NCI-H460 (cell line): ENCODE results near the genes SPOUT1 and PTPA.

RAMPAGE:
- cytosol, long total RNA: no peak
- long total RNA: no peak
- nucleus, long total RNA: no peak
Measured at GRCh38 chr9:128254897-128255653, 20.7 kb downstream of the GOLGA2 start.

GRCh38 chr9:128257428-128258469 lies 18.1 kb downstream of the GOLGA2 start:
RAMPAGE:
- cytosol, long total RNA: no peak
- long total RNA: no peak
- nucleus, long total RNA: no peak

GRCh38 chr9:128288379-128289172 lies 12.5 kb downstream of the SWI5 start:
RAMPAGE:
- cytosol, long total RNA: no peak
- long total RNA: no peak
- nucleus, long total RNA: no peak

RAMPAGE:
- cytosol, long total RNA: no peak
- long total RNA: no peak
- nucleus, long total RNA: no peak
Measured at GRCh38 chr9:128344849-128345774, 4.8 kb downstream of the SLC27A4 start.

RAMPAGE:
- cytosol, long total RNA: no peak
- long total RNA: no peak
- nucleus, long total RNA: no peak
Measured at GRCh38 chr9:128575085-128575726, 22.8 kb downstream of the SPTAN1 start.

DNA sequence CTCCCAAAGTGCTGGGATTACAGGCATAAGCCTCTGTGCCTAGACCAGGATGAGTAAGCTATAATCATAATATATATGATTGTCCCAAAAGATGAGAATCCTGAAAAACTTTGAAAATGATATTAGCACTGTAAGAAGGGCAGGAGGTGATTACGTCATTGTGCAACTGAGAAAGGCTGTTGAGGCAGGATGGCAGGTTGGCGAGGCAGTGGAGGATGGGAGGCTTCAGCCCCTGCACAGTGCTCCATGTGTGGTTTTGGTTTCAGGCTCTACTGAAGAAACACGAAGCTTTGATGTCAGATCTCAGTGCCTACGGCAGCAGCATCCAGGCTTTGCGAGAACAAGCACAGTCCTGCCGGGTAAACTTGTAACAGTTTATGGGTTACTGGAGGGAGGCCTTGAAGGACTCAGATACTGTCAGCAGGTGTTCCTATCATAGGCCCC lies 35.0 kb downstream of the SPTAN1 start:
RAMPAGE:
- cytosol, long total RNA: no peak
- long total RNA: no peak
- nucleus, long total RNA: no peak

DNA sequence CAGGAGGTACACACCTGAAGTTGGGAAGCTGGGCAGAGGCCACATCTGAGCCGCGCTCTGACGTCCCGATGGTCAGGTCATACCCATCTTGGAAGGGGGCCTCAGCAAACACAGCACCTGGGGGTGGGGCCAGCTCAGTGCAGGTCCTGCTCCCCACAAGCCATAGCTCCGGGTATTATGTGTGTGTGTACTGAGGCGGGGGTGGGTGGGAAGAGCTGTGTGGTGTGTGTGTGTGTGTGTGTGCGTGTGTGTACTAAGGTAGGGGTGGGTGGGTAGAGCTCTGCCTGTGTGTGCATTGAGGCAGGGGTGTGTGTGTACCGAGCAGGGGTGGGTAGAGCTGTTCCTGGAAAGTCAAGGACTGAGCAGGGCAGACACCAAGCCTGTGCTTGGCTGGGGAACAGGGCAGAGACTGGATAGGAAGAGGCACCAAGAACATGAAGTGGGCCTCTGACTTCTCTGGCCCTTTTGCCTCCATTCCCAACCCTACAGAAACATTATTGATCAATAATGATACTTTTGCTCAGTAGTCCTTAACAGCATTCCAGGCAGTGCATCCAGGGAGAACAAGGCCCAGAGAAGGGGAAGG lies 5.4 kb downstream of the SPOUT1 start:
RAMPAGE:
- cytosol, long total RNA: no peak
- long total RNA: no peak
- nucleus, long total RNA: no peak

GRCh38 chr9:128829004-128829672 lies 456 bp downstream of the SPOUT1 start:
RAMPAGE:
- cytosol, long total RNA: no peak
- long total RNA: no peak
- nucleus, long total RNA: no peak

DNA sequence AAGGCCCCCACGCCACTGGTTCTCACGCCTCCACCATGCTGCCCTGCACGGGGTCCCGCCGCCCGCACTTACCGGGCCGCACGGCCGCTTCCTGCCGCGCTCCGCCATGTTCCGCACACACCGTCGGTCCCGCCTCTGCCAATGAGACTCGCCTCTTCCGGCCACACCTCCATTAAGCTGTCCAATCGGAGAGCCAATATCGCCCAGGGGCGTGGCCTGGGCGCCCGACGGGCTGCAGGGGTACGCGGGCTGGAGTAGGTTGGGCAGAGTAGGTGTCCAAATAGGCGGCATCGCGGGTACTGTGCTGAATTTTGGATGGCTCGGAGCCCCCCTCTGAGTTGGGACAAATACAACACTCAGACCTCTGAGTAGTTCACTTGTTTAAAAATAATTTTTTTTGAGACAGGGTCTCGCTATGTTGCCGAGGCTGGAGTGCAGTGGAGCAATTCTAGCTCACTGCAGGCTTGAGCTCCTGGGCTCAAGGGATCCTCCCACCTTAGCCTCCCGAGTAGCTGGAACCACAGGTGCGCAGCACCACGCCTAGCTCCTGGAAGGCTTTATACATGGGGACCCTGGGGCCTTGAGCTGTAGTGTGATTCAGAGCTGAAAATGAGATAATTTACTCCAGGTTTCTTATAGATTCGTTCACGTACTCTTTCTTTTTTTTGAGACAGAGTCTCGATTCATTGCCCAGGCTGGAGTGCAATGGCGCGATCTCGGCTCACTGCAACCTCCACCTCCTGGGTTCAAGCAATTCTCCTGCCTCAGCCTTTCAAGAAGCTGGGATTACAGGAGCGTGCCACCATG lies at the start of gene SPOUT1:
Gene SPOUT1 (minus strand): TSS at position 122 of the 807 bp plus-strand sequence.
RAMPAGE:
- cytosol, long total RNA: no peak
- long total RNA: no peak
- nucleus, long total RNA: start-site peak on the minus strand centred at position 116 of the sequence, 16 bp wide, 595 and 140 reads in 2 replicates

DNA sequence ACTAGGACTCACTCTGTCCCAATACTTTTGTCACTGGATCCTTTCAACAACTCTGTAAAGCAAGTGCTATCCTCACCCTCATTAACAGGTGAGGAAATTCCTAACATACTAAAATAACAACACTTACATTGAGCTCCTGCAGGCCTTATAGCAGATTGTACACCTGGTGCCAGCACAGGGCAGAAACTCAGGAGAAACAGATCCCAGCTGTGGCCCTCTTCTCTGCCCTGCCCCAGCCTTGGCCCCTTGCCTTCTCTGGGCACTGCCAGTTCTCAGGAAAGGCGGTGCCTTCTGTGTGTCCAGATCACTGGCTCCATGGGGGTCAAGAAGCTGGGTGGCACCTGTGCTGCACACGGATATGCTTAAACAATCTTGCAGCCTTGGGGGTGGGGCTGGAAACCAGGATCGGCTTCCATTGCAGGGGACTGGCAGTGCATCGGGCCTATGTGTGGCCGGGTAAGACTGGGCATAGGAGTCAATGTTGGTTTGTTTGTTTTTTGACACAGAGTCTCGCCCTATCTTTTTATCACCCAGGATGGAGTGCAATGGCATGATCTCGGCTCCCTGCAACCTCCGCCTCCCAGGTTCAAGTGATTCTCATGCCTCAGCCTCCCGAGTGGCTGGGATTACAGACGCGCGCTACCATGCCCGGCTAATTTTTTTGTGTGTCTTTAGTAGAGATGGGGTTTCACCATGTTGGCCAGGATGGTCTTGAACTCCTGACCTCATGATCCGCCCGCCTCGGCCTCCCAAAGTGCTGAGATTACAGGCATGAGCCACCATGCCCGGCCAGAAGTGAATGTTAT lies 19.2 kb downstream of the KYAT1 start:
RAMPAGE:
- cytosol, long total RNA: no peak
- long total RNA: no peak
- nucleus, long total RNA: no peak

DNA sequence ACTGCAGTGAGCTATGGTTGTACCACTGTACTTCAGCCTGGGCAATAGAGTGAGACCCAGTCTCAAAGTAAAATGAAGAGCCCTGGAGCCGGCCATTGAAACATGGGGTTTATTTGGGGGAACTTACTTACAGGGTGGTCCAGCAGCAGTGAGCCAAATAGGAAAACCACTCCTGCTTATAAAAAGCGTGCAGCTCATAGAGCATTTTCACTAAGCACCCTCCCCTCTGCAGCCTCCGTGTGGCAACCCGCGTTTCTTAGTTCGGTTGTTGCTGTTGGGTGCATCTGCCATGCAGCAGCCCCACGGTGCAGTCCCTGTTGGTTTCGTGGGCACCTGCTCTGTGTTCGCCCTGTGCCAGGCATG lies 10.2 kb upstream of the PHYHD1 start:
RAMPAGE:
- cytosol, long total RNA: no peak
- long total RNA: no peak
- nucleus, long total RNA: no peak

GRCh38 chr9:128915872-128916713 lies 4.7 kb upstream of the PHYHD1 start:
RAMPAGE:
- cytosol, long total RNA: no peak
- long total RNA: no peak
- nucleus, long total RNA: no peak

DNA sequence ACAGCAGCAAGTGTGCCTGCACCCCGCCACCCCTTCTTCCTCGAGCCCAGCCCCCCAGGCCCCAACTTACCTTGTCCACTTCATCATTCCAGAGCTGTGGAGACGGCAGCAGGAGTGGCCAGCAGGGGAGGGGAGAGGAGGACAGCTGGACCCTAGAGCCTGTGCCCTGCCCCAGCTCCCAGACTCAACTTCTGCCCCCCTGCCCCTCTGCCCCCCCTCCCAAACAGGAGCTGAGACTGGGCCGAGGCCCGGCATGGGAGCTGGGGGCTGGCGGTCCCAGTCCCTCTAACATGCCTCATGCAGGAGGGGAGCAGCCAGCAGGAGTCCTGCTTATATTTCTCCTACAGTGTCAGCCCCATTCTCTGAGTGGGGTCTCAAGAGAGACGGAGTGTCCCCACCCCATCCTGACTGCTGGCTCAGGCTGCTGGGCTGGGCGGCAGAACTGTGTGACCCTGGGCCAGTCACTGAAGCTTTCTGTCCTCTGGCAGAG lies 17.5 kb downstream of the SH3GLB2 start:
RAMPAGE:
- cytosol, long total RNA: no peak
- long total RNA: no peak
- nucleus, long total RNA: no peak

GRCh38 chr9:129110832-129111798 lies at the start of gene PTPA:
Gene PTPA (plus strand): TSS chr9:129111415.
RAMPAGE:
- cytosol, long total RNA: start-site peak on the plus strand at chr9:129111318-129111418, 339 and 575 reads in 2 replicates; start-site peak on the plus strand at chr9:129111567-129111600, 55 and 99 reads in 2 replicates
- long total RNA: start-site peak on the plus strand at chr9:129111316-129111418, 99 and 254 reads in 2 replicates
- nucleus, long total RNA: start-site peak on the plus strand at chr9:129111311-129111418, 518 and 157 reads in 2 replicates

DNA sequence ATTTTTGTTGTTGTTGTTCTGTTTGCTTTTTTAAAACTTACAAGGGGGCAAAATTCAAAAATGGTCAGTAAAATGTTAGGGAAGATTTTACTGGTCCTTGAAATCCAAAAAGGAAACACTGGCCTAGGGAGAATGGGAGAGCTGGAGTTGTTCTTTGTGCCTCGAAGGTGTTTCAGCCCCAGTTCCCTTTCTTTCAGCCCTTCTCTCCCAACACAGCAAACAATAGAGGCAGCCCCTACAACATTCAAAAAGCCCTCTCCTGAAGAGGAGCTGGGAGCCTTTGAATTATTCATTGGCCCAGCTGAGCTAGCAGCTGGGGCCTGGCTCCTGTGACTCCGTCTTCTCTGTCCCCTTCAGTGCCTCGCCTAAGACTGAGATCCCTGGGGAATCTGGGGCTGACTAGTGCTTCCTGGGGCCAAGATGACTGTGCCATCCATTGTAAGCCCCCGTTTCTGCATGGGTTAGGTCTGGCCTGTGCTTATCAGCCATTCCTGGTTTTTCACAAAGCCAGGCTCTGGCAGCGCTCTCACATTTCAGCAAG lies 15.4 kb downstream of the PTPA start:
RAMPAGE:
- cytosol, long total RNA: no peak
- long total RNA: no peak
- nucleus, long total RNA: no peak

DNA sequence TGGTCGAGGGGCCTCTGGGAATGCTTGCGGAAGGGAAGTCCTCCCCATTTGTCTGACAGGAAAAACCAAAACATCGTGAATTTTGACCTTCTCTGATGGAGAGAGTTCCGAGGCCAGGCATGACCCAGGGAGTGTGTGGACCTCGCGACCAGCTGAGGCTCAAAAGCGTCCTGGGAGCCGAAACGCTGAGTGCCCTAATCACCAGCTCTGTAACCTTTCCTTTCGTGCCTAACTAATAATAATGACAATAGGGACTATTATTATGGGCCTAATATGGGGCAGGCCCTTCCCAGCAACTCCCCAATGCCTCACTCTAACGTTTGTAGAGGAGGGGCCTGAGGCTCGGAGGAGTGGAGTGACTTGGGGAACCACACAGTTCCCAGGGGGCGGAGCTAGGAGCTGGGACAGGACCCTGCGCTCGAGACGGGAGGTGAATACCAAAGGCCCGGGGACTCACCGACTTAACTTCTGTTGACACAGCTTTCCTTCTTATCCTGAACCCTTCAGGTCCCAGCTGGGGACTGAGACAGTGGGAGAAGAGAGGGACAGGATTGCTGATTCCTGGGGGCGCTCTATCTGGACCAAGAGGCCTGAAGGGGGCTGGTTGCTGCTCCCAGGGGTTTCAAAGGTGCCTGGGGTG lies 927 bp upstream of the IER5L start:
RAMPAGE:
- cytosol, long total RNA: no peak
- long total RNA: no peak
- nucleus, long total RNA: no peak

RAMPAGE:
- cytosol, long total RNA: no peak
- long total RNA: no peak
- nucleus, long total RNA: no peak
Measured at GRCh38 chr9:129182115-129182531, 4.1 kb upstream of the IER5L start.

RAMPAGE:
- cytosol, long total RNA: no peak
- long total RNA: no peak
- nucleus, long total RNA: no peak
Measured at GRCh38 chr9:129262145-129262672, 84.1 kb upstream of the IER5L start.

DNA sequence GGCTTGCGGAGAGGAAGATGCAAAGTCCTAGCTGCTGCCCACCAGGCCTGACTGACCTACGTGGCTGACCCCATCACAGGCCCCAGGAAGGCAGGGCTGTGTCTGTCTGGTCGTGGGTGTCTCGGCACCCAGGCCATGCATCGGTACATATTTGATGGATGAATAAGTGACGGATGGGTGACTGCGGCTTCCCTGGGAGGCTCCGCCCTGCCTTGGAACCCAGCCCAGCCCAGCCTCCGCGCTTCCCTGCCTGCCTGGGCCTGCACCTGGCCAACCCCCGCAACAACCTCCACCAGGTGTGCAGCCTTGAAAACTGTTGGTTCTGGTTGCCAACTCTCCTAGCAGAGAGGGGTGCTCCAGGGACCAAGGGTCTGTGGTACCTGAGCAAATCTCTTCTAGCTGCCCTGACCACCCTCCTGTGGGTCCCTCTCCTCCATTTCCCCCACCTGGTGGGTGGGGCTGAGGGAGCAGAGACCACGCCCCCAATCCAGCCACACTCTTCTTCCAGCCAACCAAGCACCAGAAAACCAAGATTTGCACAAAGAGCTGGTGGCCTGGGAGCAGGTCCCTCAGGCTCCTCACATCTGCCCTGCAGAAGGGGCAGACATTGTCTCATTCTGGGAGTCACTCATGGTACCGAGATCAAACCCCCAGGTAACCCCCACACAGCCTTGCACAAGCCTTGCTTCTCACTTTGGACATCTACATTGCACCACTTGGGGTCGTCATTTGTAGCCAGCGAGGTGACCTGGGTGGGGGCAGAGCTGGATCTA lies 100.5 kb upstream of the IER5L start:
RAMPAGE:
- cytosol, long total RNA: no peak
- long total RNA: no peak
- nucleus, long total RNA: no peak

DNA sequence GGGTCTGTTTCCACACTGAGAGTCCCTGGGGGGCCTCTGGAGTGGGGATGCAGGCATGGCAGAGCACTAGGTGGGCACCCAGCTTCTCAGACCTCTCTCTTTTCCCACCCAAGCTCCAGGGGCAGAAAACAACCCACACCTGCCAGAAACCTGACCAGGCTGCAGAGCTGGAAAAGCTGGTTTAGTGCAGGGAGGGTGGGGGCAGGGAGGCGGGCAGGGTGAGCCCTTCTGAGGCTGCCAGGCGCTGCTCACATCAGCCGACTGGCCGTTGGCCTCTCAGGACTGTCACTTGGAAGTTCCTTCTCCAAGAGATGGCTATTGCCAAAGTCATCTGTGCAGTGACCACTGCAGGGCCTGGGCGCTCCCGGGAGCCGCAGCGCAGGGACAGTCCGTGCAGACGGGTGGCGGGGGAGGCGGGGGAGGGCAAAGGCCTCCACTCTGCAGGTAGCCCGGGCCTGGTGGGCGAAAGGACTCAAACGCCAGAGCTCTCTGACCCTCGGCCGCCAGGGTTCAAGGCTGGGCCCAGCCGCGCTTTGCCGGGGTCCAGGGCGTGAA lies 205.0 kb upstream of the IER5L start:
RAMPAGE:
- cytosol, long total RNA: no peak
- long total RNA: no peak
- nucleus, long total RNA: no peak